ENCODE data around the gene PUM1.

DNA sequence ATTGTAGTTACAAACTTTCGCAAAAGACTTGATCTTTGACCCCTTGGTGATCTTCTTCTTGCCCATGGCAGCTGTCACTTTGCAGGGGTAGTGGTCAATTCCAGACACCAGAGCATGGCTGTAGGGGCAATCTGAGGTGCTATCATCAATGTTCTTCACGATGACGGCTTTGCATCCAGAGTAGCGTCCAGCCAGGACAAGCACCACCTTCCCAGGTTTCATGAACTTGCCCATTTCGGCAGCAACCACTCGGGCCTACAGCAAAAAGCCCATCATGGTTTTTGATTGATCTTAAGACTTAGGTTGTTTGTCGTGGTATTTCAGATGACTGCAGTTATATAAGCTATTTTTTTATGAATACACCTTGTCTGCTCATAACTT, 68.0 kb downstream of the EPB41 start:
- PRO-cap = unidirectional peak, minus-strand start at position 268 of the sequence

DNA sequence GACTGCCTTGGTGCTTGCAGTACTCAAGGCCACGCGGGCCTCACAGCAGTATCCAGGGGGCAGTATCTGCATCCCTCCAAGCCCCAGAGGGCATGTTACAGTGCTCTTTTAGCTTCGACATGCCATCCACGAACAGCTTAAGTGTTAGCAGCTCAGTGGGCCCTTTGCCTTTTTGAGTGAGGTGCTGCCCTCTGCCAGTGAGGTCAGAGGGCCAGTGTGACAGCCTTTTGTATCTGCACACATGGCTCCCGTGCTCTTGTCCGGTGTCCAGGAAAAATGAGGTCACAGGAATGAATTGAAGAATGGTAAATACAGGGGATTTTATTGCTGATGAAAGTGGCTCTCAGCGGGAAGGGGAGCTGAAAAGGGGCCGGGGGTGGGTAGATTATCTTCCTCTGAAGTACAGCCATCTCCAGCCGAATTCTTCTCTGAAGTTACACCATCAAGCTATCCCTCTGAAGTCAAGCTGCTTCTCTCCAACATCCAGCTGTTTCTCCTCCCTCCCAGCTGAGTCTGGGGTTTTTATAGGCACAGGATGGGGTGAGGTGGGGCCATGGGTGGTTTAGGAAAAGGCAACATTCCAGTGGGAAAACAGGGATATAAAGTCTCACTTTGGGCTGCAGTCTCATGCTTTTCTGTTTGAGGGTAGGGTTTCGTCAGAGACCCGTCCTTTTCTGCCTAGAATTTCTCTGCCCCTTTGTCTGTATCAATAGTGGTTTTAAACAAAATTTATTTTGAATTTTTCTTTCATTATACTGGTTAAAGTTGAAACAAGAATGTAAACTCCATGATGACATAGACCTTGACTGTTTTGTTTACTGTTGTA, 69.5 kb downstream of the EPB41 start:
- PRO-cap = no peak

GRCh38 chr1:29105850-29106441, 17.8 kb downstream of the TMEM200B start:
- PRO-cap = no peak

DNA sequence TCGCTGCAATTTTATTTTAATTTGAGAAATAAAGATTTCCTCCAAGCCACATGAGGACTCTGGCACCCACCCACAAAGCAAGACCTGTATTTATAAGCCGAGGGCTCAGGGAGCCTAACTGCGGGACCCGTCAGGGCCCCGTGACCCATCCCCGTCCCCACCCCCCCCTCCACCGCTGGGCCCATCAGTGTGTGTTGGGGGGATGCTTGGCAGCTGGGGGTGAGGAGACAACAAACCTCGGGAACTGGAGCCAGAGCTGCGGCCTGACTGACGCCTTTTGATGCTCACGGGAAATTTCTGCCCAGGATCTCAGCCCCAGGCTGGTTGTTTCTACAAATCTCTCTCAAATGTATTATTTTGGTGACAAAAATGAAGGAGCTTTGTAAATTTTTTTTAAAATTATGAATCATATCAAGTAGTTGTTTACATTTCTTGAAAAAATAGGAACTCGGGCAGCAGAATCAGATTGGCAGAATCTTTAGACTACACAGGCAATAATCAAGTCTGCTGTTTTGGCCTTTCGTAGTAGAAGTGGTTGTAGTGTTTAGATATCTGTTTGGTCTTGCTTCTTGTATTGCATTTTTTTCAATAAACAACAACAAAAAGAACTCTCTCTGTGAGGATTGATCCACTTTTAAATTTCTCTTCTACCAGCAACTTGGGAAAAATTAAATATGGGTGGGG, 4.1 kb downstream of the TMEM200B start:
- PRO-cap = no peak

GRCh38 chr1:29125104-29125943, 1.6 kb upstream of the TMEM200B start:
- PRO-cap = no peak

GRCh38 chr1:30190793-30191160, 532.6 kb downstream of the MATN1 start:
- PRO-cap = no peak

- PRO-cap = no peak
Measured at GRCh38 chr1:30761215-30762155, 3.9 kb upstream of the LAPTM5 start.

DNA sequence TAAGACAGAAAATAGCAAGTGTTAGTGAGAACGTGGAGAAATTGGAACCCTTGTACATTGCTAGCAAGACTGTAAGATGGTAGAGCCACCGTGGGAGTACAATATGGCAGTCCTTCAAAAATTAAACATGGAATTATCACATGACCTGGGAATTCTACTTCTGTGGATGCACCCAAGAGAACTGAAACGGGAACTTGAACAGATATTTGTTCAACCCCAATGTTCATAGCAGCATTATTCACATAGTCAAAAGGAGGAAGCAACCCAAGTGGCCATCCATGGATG, 22.7 kb upstream of the LAPTM5 start:
- PRO-cap = no peak

DNA sequence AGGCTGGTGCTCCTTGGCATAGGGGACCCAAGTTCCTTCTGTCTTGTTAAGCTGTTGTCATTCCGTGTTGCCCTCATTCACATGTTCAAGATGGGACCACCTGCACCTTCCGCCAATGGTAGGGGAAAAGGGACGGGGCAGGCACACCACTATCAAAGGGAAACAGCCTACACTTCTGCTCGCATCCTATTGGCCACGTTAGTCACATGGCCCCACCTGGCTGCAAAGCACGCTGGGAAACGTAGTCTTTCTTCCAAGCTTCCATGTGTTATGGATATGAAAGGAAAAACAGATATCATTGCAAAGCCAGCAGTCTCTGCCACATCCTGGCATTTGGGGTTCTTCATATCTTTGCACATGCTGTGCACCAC, 54.5 kb downstream of the SDC3 start:
- PRO-cap = no peak

DNA sequence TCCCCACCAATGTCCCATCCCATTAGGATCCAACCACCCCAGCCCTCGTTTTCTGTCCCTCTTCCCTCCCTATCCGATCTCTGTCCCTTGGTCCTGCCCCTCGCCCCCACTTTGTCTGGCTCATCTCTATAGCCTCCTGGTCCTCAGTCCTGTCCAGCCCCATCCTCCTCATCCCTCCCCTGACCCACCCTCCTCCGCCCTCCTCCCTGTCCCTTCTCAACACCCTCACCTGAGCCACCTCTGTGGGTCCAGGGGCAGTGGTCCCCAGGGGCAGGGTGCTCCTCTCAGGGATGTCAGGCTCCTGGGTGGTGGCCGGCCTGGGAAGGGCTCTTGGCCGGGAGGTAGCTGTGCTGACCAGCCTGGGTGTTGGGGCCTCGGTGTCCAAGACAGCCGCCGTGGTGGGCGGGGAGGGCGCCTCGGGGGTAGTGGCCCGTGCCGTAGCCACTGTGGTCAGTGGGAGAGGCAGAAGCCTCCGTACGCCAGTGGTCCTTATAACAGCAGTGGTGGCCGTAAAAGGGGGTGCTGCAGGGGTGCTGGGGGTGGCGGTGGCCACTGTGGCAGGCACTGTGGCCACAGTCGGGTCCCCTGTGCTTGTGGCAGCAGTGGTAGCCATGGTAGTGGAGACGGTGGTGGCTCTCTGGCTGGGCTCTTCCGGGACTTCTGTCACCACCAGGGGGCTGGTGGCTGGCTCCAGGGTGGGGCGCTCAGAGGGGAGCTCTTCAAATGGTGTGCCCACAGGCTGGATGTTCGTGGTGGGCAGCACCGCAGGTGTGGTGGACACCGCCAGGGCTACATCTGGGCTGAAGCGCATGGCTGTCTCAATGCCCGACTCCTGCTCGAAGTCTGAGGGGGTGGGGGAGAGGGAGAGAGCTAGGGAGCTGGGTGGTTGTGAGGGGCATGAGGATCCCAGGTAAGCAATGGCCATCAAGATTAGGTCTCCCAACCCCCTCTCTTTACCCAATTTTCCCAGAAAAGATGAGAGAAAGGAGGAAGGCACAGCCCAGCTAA, 31.9 kb downstream of the SDC3 start:
- PRO-cap = no peak

DNA sequence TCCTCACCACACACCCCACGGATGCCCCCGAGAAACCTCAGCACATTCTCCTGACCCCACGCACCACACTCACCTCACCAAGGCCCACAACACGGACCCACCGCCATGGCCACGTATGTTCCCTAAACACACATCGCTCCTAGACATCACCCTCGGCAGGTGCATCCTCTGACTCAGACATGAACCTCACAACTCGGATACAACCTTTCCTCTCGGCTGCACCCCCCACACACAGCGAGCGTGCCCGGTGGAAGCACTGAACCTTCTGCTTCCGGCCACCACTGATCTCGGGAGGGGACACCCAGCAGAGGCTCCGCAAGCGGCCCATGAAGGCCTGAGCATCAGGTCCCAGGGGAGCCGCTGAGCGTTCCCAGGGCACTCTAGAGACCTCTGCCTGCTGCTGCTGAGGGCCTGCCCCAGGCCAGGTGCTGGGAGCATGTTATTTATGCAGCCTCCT, 27.2 kb downstream of the SDC3 start:
- PRO-cap = no peak

GRCh38 chr1:30907900-30908160, 728 bp downstream of the SDC3 start:
- PRO-cap = no peak

GRCh38 chr1:31063529-31064003, 2.0 kb downstream of the PUM1 start:
- PRO-cap = no peak

DNA sequence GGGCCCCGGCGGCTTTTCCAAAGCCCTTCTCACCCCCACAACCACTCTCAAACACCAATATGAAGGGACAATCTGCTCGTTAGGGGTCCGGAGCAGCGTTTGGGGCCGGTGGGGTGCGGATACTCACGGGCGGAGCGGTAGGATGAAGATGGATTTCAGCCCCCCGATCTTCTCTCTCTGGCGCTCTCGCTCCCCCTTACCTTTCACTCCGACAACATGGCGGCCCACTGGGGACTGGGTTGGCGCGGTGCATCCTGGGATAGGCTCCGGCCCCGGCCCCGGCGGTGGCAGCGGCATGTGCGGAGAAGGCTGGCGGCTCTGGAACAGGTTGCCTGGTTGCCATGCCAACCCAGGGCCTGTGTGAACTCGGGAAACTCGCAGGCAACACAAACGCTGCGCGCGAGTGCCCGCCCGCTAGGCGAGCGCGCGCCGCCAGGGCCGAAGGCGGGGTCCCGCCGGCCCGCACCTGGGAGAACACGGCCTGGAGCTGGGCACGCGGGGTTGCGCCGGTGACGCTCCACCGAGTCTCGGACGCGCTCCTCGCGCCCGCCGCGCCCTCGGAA, at the start of gene PUM1:
Gene PUM1, minus strand, starts transcription at position 229 of the 563 bp plus-strand sequence.
- PRO-cap = bidirectional peak, plus-strand start at position 471 of the sequence, minus-strand start at position 229 of the sequence

DNA sequence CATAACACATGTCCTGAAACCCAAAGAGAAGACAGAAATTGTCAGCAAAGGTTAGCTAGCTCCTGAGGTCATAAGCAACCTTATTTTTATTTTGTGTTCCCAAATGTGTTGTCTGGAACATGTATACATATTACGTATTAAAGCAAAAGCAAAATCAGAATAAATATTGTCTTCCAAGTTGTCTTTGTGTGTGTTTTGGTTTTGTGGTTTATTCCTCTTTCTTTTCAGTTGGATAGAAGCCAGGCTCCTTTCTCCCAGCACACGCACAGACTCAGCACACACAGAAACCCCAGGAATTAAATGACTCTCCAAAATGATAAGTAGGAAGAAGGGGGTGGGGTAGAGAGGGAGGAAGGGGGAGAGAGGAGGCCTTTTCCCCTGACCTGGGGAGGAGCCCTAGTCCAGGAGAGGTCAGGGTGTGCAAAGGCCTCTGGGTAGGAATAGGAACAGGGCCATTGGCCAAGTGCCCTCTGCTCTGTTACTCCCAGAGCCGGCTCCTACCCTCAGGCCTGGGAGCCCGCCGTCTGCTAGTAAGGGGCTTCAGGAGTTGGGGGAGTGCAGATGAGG, 35.5 kb upstream of the PUM1 start:
- PRO-cap = no peak

DNA sequence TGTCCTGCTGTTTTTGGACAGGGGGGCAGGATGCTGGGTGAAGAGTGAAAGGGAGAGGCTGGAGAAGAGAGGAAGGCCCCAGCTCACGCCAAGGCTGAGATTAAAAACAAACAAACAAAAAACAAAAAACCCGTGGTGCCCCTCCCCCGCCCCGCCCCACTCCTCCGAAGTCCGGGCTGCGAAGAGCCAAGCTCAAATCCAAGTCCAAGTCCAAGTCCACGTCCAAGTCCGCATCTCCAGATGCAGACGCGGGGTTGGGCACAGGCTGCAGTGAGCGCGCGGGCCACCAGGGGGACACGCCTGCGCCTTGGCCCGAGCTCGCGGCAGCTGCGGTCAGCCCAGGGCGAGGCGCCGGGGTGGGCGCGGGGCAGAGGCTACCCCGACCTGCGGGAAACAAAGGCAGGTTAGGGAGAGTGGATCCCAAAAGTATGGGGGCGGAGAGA, 58.3 kb downstream of the NKAIN1 start:
- PRO-cap = no peak

- PRO-cap = no peak
Measured at GRCh38 chr1:31297527-31298312, 888 bp downstream of the ZCCHC17 start.

DNA sequence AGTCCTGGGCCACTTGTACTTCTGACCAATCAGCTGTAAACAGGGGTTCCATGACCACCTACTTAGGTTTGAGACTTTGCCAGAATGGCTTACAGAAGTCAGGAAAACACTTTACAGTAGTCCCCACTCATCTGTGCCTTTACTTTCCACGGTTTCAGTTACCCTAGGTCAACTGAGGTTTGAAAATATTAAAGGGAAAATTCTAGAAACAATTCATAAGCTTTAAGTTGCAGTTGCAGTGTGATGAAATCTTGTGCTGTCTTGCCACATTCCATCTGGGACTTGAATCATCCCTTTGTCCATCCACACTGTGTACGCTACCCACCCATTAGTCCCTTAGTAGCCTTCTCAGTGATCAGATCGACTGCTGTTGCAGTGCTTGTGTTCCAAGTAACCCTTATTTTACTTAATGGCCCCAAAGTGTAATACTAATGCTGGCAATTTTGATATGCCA, 30.5 kb downstream of the ZCCHC17 start:
- PRO-cap = no peak

- PRO-cap = no peak
Measured at GRCh38 chr1:31389997-31390741, 17.3 kb upstream of the FABP3 start.

DNA sequence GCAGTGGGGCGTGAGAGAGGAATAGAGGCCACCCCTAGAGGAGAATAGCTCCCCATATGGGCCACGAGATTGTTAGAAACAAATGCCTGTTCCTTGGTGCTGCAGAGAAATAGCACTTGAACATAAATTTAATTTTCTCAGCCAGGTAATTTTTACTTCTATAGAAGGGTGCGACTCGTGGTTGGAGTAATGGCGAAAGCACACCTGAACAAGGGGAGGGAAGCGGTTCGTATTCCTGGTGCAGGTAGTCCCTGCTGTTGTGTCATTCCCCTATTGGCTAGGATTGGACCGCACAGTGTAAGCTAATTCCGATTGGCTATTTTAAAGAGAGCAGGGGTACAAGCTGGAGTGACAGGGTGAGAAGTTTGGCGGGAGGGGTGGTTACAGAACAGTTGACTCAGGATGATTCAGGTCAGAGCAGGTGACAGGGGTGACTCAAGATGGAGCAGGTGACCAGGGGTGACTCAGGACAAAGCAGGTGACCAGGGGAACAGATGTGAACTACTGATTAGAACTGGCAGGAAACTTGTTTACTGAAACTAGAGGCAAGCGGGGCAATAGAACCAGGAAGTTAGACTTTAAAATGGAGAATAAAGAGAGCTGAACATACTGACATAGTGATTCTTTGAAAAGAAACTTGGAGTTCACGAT, 58.4 kb downstream of the SERINC2 start:
- PRO-cap = no peak

Measured in NALM6 (cell line).